T-cell (primary cell): Measurements from ENCODE around the genes FGF13, SPANXC, MAGEC2, AFF2 and HSFX4.

GRCh38 chrX:136861476-136862243 is 18.9 kb downstream of the RBMX start:
- PRO-cap, 7 experiments, result no peak in any of the 7 experiments

- PRO-cap, 7 experiments, result peak in 5 of 7 experiments; most common plus-strand start chrX:136879451 (in 1); most common minus-strand start chrX:136879273 (in 5)
Observed at GRCh38 chrX:136878841-136879698, 1.5 kb downstream of the RBMX start.

GRCh38 chrX:137651224-137651423 is 85.2 kb downstream of the ZIC3 start:
- PRO-cap, 7 experiments, result no peak in any of the 7 experiments

- PRO-cap, 7 experiments, result no peak in any of the 7 experiments
Observed at GRCh38 chrX:138710712-138712054, at the start of gene FGF13. Gene FGF13 (minus strand): TSS chrX:138711717.

DNA sequence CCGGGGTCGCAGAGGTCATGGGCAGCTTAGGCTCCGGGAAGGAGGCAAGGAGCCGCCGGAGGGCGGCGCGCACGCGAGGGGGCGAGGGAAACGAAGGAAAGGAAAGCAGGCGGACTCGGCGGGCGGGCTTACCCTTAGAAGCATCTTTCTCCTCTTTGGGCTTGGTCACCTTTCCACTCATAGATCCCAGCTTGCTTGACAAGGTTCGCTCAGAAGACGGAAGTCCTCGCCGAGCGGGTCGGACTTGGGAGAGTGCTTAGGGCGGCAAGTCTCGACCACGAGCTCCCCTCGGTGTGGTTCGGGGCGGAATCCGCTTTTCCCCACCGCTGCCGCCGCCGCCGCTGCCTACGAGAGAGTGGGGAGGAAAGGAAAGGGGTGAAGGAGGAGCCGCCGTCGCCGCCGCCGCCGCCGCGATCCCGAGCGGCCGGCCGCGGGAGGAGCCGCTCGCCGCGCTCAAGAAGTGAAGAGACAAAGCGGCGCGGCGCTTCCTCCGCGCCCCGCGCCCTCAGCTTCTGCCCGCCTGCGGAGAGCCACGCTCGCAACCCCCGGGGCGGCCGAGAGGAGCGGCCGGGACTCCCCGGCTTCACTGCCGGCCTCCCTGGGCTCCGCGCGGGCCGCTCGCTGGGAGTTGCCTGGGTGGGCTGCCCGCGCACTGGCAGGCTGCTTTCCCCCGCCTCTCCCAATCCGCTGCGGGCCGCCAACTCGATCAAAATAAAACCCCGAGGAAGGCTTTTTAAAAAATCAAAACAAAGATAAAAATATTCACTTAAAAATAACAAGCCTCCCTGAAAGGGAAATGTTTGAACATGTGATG is 326.4 kb upstream of the F9 start:
- PRO-cap, 7 experiments, result no peak in any of the 7 experiments

DNA sequence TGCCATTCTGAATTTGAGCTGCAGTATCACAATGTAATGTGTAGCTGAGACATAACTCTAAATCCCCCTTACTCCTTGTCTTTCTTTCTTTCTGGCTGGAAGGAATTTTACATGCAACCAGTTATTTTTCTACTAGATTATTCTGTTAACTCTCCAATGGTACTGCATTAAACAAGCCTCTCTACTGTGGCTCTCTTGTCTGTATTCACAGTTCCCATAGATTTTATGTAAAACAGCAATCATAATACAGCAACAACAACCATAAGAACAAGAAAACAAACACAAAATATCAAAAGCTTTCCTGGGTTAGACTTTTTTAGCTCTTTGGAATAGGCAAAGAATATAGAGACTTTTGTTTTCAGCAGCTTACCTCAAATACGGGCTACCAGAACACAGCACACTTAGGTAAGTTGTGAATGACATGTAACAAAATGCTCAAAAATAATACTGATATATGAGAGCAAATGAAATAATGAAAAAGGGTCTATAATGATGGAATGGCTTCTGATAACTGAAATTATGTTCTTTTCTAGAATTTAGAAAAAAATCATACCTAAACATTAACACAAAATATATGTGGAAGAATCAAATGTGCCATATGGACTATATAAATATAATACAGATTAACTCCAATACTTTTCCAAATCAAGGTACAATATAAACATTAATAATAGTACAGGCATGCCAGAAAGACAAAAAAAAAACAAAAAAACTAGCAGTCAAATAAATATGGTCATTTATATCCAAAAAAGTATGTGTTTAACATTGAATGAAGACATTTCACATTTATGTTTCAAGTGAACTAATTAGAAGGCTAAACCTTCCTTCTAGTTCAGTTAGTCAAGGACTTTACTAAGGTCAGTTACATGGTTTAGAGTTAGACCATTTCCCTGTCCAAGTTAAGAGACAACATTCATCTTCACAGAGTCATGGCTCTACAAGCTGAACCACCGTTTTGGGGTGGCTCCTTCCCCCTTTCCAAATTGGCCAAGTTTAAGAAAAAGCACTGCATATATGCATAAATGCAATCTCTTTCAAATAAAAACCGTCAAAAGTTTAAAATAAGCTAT is 19.3 kb upstream of the MCF2 start:
- PRO-cap, 7 experiments, result no peak in any of the 7 experiments

- PRO-cap, 7 experiments, result no peak in any of the 7 experiments
Observed at GRCh38 chrX:141117928-141118200, 59.1 kb downstream of the LDOC1 start.

GRCh38 chrX:141242457-141242662 is at the start of gene SPANXC:
Gene SPANXC (minus strand): TSS chrX:141242517.
- PRO-cap, 7 experiments, result no peak in any of the 7 experiments

DNA sequence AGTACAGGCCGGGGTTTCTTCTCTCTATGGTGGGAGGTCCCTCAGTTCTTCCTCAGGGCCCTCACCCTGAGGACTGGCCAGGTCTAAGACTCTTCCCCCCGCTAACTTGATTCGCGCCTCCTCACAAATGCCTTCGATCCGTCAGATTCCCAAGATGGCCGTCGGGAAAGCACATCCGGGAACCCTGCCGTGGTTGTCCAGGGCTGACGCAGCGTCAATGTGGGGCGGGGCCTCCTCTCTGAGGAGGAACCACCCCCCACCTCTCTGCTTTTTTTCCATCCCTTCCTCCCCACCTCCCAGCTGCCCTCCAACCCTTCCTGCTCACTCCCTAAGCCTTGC is at the start of gene MAGEC2:
TSS of gene MAGEC2 (minus strand) at position 171 of the 339 bp plus-strand sequence.
- PRO-cap, 7 experiments, result no peak in any of the 7 experiments

GRCh38 chrX:142703225-142703524 is 322.6 kb upstream of the SPANXN4 start:
- PRO-cap, 7 experiments, result no peak in any of the 7 experiments

GRCh38 chrX:143634266-143635386 is 1.3 kb downstream of the SLITRK4 start:
- PRO-cap, 7 experiments, result no peak in any of the 7 experiments

- PRO-cap, 7 experiments, result no peak in any of the 7 experiments
Observed at GRCh38 chrX:145782459-145782800, 35.2 kb upstream of the SLITRK2 start.

DNA sequence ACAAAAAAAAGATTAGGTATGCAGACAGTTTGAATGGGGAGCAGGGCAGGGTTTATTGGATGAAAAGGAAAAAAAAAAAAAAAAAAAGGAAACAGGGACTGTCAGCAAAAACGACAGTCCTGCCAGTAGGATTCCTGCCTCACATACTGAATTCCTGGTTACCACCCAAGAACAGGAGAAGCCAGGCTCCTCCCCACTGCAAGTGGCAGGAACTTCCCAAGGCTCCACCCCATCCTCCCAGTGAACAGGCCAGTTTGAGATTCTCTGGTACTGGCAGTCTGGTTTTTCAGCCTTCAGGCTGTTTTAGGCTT is 360.0 kb upstream of the CXorf51A start:
- PRO-cap, 7 experiments, result no peak in any of the 7 experiments

DNA sequence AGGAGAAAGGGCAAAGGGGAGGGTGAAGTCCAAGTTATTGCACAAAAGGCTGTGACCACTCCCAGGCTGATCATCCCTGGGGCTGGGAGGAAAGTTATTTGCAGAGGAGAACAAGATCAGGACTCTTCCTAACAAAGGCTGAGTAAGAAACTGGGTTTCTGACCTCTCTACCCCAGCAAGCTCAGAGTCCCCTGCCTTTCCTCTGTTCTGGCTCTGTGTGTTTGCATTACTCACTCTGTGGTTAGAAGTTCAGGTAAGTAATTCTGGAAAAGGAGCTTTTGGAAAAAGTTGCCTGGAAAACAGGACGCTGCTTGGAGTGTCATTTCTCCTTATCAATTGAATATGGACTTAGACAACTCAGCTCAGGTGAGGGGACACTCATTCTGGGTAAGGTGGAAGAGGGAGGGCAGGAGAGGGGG is 366.5 kb upstream of the CXorf51A start:
- PRO-cap, 7 experiments, result no peak in any of the 7 experiments

DNA sequence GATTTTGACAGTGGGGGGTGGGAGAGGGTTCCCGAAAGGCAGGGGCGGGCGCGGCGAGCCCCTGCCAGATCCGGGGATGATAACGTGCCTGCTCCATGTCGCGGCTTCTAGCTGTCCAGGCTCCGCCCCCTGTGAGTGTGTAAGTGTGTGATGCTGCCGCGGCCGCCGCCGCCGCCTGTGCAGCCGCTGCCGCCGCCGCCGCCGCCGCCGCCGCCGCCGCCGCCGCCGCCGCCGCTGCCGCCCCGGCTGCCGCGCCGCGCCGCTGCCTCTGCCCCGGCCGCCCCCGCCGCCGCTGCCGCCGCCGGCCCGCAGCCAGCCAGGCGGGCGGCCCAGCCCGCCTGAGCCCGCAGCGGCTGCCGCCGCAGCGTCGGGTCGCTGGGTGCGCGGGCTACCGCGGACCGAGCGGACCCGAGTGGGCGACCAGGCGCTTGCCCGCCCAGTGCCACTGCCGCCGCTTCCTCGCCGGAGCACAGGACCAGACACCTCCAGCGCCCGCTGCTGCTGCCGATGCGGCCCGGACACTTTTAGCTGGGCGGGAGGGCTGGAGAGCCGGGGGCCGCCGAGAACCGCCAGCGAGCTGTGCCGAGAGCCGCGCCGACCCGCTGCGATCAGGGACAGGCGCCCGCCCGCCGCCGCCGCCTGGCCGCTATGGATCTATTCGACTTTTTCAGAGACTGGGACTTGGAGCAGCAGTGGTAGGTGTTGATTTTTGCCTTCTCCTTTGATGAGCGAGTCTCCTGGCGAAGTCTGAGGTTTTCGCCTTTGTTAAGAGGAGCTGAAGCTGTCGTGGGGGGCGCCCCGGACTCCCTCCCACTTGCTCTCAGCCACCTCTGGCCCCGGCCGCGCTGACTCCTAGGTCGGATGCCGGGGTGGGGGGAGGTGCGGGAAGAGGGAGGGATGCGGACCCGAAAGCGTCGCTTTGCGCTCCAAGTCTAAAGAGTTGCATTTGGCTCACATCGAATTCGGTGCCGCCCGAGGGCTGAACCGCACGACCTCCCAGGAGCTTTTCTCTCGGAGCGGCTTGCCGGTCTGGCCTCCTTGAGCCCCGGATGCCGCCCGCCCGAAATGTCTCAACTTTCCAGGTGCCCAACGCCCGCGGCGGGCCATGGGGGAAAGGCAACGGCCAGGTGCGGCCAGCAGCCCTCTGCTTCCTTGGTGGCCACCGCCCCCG is at the start of gene AFF2:
TSS of gene AFF2 (plus strand) at position 168 of the 1,171 bp plus-strand sequence.
- PRO-cap, 7 experiments, result no peak in any of the 7 experiments

GRCh38 chrX:148981088-148981424 is 434.2 kb downstream of the ENSG00000287585 start:
- PRO-cap, 7 experiments, result no peak in any of the 7 experiments

DNA sequence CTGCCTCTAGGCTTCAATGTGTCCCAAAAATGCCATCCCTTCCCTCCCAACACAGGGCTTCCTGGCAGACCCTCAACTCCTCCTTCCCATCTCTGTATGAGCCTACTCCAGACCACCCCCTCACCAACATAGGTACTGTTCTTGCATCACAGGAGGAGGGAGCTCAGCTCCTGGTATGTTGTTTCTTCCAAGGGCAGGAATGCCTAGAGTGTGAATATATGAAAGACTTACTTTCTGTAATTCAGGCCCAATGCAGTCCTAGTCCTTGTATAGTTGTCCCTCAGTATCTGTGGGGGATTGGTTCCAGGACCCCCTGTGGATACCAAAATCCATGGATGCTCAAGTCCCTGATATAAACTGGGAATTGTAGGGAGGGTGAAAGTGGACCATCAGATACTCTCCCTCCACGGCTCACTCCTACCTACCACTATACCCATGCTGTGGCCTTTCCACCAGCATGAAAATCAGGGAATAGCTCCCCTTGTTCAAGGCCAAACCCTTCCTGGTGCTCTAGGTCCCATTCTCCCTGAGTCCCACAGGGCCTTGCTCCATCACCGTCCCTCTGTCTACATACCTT is 11.6 kb upstream of the HSFX2 start:
- PRO-cap, 7 experiments, result no peak in any of the 7 experiments

- PRO-cap, 7 experiments, result no peak in any of the 7 experiments
Observed at GRCh38 chrX:149929195-149929658, at the start of gene HSFX4. Gene HSFX4 (plus strand): TSS chrX:149929573.

DNA sequence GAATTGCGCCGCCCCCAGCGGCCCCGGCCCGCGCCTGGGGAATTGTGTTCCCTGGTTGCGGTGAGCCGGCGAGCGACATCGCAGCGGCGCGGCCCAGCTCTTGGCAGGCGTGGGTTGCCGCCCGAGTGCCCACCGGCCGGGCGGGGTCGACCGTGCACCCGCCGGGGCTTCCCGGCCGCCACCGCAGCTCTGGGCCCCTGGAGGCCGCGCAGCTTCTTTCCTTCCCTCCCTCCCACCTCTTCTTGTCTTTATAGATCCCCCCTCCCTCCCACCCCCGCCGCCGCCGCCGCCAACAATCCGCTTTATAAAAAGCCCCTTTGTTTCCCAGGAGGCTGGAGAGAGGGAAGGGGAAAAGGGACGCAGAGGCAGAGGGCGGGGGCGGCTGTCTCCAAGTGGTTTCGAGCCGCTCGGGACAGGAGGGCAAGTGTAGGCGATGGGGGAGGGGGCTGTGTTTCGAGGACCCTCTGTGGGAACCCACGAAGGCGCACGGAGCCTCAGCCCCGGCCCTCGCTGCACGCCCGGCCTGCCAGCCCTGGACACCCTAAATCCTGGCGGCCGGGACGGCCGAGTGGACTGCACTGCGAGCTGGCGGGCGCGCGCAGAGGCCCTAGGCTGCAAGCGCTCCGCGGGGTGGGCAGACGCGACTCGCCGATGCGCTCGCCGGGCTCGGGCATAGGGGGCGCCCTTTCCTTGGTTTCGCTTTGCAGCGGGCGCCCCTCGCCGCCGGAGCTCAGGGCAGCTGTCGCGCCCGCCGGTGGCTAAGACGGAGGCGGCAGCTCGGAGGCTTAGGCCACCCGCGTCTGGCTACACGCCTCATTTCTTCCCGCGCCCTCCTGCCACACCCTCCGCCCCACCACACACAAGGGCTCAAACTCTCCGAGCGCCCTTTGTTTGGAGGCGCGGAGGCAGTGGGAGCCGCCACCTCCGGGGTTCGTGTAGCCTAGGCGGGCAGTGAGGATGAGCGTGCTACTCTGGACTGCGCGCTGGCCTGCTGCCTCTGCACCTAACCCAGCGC is 2.0 kb downstream of the MAMLD1 start:
- PRO-cap, 7 experiments, result peak in 2 of 7 experiments; most common plus-strand start position 761 of the sequence (in 2); most common minus-strand start position 582 of the sequence (in 1)

DNA sequence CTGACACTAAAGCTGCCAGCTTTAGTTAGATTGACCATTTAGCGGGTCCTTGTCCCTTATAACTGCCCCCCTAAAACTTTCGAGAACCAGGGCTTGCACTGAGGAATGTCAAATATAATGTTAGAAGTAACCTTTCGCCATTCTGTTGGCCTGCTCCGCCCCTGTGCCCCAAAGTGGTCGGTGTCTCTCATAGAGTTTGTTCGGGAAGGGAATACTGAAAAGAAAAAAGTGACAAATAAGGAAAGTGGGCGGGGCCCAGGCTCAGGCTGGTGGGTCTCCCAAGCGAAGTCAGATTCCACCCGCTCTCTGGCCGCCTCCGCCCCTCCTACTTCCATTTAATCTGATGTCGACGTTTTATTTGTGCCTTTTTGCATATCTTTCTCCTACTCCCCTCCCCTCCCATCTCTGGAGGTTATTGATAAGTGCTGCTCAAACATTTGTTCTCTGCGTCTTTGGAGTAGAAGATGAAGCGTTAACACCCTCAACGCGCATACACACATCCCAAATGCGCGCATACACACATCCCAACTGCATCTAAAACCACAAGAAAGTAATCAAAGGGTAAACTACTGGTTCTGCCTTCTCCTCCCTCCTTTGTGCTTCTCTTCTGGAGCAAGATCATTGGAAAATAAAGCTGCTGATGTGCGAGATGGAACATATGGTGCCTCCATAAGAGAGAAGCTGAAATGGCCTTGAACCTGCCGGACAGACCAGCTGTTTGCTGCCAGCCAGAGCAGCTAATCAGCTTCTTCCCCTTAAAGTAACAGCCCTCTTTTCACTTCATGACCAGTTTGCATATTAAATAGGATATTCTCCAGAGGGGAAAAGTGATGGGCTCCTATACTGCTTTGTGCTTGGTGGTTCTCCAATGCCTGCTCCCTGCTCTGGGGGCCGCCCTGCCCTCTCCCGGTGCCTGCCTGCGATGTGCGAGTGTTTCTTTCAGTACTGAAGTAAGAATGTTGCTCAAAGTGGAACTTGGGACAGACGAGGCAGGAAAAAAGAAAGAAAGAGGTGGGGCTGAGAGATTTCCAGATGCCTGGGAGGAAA is 3.1 kb downstream of the MAMLD1 start:
- PRO-cap, 7 experiments, result peak in 1 of 7 experiments; most common minus-strand start position 327 of the sequence (in 1)